Anterior vena cava (tissue), 1 donor: ENCODE results near the gene TMEM38B.

DNA sequence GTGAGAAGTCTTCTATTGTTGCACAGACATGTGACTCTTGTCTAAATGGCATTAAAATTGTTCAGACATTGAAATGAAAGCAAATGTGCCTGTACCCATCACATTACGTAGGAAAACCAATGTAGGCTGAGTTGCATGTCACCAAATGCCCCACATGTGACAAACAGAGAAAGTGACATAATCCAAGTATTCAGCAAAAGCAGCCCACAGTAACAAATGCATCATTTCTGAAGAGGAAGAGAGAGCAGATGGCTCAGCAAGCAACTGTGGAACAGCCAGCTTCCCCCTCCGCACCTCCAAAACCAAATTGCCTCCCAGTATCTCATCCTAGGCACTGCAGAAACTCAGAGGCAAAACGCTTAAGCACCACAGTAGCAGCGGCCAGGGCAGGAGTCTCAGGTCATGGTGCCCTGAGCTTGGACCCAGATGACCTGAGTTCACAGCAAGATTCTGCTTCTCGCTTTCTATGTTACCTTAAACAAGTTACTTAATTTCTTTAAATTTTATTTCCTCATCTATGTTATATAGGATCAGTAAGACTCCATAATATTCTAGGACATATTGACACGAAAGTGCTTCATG is 161.3 kb upstream of the NR4A3 start:
- PRO-cap = unidirectional peak, plus-strand start at position 224 of the sequence

DNA sequence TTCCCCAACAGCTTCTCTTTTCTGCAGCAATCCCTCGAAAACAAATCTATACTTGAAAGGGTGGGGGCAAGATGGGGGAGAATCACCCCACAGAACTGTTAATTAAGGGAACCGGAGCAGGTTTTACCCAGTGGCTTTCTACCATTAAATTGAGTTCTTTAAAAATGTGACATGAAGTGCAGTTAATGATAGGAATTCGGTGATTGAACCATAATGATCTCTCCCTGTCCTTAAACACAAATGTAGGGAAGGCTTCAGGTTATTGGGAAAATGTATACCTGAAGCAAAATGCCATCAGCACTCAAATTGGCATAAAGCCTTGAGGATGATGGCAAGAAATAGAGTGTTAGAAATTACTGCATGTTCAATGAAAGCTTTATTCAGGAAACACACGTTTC is 9.2 kb downstream of the NR4A3 start:
- PRO-cap = no peak

DNA sequence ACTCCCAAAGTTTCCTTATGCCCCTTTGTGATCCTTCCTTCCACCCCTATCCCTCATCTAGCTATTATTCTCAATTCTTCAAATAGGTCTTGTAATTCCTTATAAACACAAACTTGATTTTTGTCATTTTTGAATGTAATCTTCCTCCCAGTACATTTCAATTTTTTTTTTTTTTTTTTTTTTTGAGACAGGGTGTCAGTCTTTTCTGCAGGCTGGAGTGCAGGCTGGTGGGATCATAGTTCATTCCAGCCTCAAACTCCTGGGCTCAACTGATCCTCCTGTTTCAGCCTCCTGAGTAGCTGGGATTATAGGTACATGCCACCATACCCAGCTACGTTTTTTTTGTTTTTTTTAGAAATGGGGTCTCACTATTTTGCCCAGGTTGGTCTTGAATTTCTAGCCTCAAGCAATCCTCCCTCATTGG is 2.2 kb upstream of the STX17 start:
- PRO-cap = no peak

DNA sequence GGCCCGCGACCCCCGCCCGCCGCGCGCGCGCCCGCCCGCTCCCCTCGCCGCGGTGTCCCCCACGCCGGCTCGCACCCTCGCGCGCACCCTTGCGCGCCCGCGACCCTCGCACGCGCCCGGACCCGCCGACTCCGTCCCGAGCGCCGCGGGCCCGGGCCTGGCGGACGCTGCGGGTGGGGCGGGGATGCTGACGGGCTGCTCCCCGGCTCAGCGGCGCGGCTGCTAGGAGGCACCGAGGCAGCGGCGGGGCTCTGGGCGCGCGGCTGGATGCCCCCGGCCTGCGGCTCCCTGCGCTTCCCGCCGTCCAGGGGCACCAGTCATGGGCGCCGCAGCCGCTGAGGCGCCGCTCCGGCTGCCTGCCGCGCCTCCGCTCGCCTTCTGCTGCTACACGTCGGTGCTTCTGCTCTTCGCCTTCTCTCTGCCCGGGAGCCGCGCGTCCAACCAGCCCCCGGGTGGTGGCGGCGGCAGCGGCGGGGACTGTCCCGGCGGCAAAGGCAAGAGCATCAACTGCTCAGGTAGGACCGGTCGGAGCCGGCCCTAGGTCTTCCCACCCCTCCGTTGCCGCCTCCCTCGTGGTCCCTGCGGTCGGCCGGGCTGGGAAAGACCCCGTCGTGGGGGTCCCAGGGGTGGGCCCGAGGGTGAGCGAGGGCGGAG is 404 bp downstream of the TMEFF1 start:
- PRO-cap = no peak

DNA sequence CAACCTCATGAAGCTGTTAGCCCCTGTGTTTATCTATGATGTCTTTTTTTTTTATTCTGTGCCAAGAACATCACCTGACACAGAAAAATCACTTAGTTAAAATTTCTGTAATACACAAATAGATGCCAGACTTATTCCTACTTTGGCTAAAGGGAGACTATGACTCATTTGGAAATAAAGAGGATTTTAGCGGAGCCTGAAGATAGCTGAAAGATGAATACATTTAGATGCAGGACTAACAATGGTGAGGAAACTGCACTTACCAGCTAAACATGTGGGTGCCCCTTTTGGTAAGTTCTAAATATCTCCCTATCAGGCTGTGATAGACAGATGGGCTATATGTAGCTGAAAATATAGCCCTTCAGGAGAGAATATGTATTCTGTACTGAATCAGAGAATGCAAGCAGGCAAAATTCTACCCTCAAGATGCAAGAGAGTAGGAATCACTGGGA is 58.2 kb downstream of the BAAT start:
- PRO-cap = no peak

GRCh38 chr9:101413175-101414564 is 15.0 kb downstream of the ZNF189 start:
- PRO-cap = no peak

GRCh38 chr9:101578466-101578897 is 16.3 kb downstream of the PPP3R2 start:
- PRO-cap = no peak

DNA sequence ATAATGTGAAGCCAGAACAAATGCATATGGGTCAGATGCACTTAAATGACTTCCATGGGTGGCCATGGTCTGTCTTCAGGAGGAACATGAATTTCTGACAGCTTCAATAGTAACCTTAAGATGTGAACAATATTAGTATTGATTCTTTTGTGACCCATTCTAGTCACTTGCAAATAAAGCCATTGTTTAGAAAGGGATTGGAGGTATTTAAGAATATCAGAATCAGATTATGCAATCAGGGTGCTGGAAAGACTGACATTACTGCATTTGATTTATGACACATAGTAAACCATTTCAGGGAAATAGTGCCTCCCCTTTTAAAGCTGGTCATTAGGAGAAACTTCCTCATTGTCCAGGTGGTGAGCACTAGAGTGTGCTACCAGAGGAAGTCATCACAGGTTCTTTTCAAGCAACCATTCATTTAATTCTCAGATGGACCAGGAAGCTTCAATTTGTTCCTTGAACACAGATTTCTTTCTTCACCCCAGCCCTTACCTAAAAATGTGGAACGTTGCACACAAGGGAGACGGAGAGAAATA is 32.1 kb downstream of the GRIN3A start:
- PRO-cap = no peak

- PRO-cap = no peak
Observed at GRCh38 chr9:104787798-104788121, 23.8 kb downstream of the NIPSNAP3B start.

DNA sequence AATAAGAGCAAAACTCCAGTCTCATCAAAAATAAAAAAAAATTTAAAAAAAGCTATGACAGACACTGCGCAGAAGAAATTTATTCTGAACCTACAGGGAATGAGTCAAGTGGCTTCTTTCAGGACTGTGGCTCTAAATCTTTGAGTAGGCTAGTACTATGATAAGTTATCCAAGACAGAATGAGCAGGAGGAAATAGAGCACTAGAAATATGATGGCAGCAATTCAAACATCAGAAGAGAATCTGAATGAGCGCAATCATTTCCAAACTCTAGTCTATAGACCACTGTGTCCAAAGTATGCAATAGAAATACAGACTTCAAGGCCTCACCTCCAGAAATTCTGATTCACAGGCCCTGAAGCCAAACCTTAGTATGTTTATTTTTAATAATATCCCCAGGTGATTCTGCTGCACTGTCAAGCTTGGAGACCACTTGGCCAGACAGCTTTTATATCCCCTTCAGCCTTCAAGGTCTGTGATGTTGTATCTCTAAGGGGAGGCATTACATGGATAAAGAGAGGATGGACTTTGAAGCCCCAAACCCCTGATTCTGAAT is 51.1 kb downstream of the NIPSNAP3B start:
- PRO-cap = no peak

- PRO-cap = no peak
Observed at GRCh38 chr9:104843004-104843727, 79.2 kb downstream of the NIPSNAP3B start.

DNA sequence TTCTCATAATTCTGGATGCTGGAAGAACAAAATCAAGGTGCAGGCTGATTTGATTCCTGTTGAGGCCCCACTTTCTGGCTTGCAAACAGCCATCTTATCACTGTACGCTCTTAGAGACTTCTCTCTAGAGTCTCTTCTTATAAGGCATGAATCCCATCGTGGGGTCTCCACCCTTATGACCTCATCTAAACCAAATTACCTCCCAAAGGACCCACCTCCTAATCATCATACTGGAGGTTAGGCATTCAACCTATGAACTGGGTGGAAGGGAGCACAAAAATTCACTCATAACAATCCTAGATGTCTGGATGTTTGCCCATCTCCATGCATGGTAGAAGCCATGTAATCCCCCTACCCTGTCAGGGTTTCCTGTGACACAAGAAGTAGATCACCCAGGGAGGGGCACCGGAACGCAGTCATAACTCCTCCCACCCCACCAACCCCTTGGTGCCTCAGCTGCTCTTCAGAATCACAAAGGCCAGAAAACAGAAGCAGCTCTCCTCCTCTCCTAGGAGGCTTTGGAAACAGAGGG is 65.1 kb upstream of the ABCA1 start:
- PRO-cap = bidirectional peak, plus-strand start at position 474 of the sequence, minus-strand start at position 471 of the sequence

DNA sequence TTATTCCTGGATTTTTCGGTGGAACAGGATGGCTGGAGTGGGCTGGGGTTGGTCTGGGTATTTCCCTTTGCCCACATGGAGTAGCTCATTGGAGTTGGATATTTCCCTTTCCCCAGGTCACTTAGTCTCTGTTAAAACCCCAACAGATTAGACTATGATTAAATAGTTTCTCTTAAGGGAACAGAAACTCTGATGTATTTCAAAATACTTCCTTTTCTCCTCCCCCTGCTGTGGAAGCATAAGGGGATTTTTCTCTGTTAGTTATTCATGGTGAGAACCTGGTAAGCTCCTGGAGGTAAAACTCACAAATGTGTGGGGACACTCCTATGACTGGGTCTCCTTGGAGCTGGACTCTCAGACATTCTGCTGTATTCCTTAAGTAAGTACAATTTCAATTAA is 52.5 kb downstream of the FSD1L start:
- PRO-cap = no peak

DNA sequence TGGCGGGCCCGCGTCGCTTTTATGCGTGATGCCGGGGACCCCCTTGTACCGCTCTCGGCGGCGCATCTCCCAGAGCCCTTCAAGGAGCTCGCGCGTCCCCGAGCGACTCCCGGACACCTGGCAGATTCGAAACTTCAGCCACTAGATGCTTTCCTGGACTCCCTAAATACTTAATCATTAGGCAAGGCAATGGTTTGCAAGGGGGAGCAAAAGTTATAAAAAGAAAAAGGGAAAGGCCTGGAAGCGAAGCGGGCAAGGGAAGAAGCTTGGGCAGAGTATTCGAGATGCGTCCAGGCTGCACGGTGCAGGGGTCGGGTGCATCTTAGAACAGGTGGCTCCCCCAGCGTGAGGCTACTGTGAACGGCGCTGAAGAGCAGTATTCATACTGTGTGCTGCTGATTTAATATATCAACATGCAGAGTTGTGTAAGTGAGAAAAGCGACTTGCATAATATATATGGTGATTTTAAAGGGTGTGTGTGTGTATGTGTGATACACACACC is 5.7 kb upstream of the TAL2 start:
- PRO-cap = no peak

- PRO-cap = bidirectional peak, plus-strand start at chr9:105694547, minus-strand start at chr9:105694457; bidirectional peak, plus-strand start at chr9:105695248, minus-strand start at chr9:105695192
Observed at GRCh38 chr9:105694290-105695335, at the start of gene TMEM38B. TSS of gene TMEM38B (plus strand) at chr9:105694541.

DNA sequence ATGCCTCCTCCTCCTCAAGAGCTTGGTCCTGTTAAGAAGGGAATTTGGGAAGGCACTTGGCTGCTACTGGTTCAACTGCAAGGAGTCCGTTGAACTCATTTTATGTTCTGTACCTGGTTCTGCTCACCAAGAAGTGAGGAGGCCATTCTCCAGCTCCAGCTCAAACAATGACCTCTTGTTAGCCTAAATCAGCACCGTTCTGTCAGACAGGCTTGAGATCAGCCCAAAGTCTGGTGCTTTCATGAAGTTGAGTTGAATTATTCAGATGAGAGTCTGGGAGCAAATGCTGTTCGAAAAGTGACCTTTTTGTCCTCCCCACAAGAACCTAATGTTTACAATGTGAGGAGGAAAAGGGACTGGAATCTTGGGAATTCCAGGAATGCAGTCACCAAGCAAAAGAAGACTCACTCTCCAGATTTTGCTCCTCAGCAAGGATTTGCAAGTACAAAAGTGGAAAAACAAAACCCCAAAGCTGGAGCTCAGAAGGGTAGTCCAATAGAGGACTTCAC is 217.1 kb downstream of the TMEM38B start:
- PRO-cap = no peak

DNA sequence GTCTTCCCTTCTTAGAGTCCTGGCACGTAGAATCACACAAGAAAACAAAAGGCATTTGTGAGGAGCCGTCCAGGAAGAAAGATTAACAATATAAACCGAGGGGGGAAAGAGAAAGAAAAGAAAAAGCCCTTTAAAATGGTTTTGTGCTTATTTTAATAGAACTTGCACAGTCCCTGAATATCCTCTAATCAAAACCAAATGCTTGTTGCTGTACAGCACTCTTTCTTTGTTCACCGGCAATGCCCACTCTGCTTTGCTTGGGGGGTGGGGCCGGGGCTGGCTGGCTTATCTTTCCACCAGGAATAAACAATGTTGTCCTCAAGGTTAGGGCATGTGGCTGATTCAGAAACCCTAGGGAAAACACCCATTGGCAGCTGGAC is 575.7 kb upstream of the ZNF462 start:
- PRO-cap = no peak

GRCh38 chr9:106675614-106676499 is 187.1 kb upstream of the ZNF462 start:
- PRO-cap = no peak

DNA sequence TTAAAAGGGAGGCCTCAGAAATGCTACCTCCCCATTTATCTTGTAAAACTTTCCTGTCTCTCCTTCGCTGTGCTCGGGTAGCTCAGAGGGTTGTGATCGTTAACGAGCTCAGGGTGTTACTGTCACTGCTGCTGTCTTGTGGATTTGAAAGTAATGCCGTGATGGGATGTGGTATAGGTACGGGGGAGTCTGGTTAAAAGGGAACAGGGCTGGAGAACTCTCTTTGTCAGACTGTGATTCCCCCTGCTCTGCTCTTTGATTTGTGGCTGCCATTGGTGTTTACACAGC is 26.2 kb downstream of the ZNF462 start:
- PRO-cap = no peak

DNA sequence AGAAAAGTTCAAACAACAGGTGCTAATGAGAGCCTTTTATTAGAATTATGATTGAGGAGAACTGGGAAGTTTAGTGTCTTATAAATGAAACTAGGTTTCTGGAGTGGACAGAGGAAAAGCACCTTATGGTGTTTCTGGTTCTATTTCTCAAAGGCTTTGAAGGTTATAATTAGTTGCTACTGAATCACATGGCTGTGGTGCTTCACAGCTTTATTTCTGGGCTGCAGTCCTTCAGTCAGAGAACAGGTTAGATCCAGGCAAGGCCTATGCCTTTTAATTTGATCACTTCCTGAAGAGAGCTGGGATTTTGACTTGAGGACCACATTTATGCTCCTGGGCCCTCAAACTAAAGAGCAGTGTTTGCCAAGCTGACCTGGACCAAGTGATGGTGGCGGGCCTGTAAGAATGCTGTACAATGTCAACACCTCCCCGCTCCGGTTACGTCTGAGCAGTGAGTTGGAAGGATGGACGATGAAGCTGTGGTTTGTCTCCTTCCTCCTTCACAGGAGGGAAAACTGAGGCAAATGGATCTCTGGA is 56.0 kb downstream of the ZNF462 start:
- PRO-cap = no peak